ENCODE measurements around the genes SKOR2 and LIPG.

DNA sequence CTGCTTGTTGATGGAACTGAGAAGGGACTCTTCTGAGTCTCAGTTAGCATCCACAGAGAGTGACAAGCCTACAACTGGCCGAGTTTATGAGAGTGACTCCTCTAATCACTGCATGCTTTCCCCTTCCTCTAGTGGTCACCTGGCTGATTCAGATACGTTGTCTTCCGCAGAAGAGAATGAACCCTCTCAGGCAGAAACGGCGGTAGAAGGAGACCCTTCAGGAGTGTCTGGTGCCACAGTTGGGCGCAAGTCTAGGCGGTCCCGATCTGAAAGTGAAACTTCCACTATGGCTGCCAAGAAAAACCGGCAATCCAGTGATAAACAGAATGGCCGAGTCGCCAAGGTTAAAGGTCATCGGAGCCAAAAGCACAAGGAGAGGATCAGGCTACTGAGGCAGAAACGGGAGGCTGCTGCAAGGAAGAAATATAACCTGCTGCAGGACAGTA, 42.2 kb downstream of the C18orf25 start:
- CAGE, long polyA plus RNA, result no peak
- RRBS, result no CpG with 5 or more reads among the region's 13 CpGs

GRCh38 chr18:46805912-46806439, 49.1 kb upstream of the ST8SIA5 start:
- CAGE, long polyA plus RNA, result no peak
- RRBS, result no CpG with 5 or more reads among the region's 2 CpGs

DNA sequence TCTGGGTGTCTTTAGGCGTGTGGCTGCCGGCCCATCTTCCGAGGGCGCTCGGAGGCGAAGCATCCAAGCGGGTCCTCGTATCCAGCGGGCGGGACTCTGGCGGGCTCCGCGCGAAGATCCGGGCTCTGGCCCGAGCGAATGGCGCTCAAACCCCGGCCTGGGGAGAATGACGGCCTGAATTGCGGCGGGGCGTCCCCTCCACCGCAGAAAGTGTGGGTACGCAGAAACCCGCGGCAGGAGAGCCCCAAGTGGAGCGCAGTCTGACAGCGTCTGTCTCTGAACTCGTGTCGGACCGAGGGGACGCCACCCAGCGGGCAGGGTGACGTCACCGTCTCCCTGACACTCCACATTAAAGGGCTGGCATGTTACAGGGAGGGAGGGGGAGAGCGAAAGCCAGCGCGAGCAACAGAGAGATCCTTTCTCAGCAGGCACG, at the start of gene SKOR2:
TSS of gene SKOR2 (minus strand) at position 278 of the 433 bp plus-strand sequence.
- CAGE, long polyA plus RNA, result no peak
- RRBS, result 4% methylated on average over 12 of the region's 40 CpGs

- CAGE, long polyA plus RNA, result no peak
- RRBS, result 28% methylated on average over 8 of the region's 53 CpGs
These were observed 9.5 kb upstream of the SKOR2 start for GRCh38 chr18:47260895-47261444.

GRCh38 chr18:48049567-48050537, 119.4 kb upstream of the SMAD2 start:
- CAGE, long polyA plus RNA, result no peak
- RRBS, result no CpG with 5 or more reads among the region's 14 CpGs

DNA sequence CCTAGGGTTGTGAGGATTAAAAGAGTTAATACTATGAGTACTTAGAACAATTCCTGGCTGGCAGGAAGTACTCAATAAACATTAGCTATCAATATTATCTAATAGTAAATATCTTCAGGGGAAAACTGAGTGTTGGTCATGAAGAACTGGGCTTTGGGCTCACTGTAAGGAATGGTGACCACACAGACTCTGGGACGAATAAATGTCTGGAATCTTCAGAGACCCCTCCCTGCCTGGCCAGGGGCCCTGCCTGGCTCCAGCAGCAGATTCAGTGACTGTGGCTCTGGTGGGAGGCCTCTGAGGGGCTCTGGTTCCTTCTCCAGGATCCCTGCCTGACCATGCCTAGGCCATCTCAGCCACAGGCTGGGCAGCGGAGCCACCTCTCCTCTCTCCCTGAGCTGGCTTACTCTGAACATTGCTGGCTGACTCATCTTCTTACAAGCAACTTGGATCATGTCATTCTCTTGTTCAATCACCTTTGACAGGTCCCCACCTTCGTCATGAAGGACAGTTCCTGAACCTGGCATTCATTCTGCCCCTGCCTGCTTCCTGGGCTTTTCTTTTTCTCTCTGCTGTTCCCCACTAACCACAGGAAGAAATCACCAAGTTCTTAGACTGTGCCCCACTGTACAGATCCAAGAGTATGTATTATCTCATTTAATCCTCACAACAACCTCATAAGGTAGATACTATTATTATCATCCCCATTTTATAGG, 155.3 kb upstream of the SMAD2 start:
- CAGE, long polyA plus RNA, result no peak
- RRBS, result no CpG with 5 or more reads among the region's 3 CpGs

- CAGE, long polyA plus RNA, result no peak
- RRBS, result no CpG with 5 or more reads among the region's 11 CpGs
These were observed 221.2 kb upstream of the SMAD2 start for GRCh38 chr18:48151468-48152264.

- CAGE, long polyA plus RNA, result no peak
- RRBS, result no CpG with 5 or more reads among the region's 13 CpGs
These were observed 6.8 kb downstream of the CTIF start for GRCh38 chr18:48545500-48546077.

DNA sequence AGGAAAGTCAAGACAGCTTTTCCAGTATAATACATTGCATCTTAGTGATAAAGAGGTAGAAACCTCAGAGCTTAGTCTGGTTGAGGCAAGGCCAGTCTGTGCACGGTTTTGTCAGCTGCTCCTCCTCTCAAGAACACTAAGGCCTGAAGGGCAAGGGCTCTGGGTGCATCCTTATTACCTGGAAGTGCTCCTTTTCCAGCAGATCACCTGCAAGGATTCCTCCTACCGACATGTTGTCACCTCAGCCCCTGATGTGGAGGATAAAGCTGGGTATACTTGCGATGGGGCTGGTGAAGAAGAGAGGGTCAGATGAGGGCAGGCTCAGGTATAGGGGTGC, 149.2 kb downstream of the CTIF start:
- CAGE, long polyA plus RNA, result no peak
- RRBS, result no CpG with 5 or more reads among the region's 3 CpGs

DNA sequence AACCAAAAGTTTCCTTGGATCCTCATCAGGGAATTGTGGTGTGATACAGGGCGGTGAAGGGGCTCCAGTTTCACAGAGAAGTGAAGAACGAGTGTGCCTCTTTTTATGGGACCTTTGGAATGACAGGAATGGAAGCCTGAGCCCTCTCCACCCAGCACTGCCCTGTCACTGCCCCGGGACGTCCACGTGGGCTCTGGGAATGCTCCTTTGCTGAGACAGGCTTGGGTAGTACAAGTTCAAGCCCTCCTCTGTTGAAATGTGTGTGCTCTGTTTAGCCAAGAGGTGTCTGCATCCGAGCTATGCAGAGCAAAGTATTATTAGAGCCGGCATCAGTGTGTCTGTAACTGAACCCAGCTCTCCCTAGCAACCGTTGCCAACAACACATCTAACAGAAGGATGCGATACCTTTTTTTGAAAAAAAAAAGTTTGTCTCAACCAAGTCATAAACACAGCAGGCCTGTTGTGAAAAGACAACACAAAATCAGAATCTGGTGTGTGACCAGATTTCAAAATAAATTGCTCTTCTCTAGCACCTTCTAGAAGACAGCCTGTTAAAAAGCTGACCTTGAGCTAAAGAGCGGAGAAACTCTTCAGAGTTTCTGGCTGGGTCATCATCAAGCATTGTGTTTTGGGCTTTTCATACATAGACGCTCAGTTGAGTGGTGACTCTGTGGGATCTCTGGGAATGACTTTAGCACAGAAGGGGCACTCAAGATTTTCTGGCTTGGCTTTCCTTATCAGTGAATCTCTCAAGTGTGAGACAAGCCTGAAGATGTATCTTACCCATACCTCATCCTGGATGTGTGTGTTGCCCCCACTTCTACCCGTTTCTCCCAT, 183.3 kb downstream of the SMAD7 start:
- CAGE, long polyA plus RNA, result no peak
- RRBS, result no CpG with 5 or more reads among the region's 12 CpGs

- CAGE, long polyA plus RNA, result no peak
- RRBS, result no CpG with 5 or more reads among the region's 23 CpGs
These were observed 116.1 kb downstream of the SMAD7 start for GRCh38 chr18:48834371-48835327.

DNA sequence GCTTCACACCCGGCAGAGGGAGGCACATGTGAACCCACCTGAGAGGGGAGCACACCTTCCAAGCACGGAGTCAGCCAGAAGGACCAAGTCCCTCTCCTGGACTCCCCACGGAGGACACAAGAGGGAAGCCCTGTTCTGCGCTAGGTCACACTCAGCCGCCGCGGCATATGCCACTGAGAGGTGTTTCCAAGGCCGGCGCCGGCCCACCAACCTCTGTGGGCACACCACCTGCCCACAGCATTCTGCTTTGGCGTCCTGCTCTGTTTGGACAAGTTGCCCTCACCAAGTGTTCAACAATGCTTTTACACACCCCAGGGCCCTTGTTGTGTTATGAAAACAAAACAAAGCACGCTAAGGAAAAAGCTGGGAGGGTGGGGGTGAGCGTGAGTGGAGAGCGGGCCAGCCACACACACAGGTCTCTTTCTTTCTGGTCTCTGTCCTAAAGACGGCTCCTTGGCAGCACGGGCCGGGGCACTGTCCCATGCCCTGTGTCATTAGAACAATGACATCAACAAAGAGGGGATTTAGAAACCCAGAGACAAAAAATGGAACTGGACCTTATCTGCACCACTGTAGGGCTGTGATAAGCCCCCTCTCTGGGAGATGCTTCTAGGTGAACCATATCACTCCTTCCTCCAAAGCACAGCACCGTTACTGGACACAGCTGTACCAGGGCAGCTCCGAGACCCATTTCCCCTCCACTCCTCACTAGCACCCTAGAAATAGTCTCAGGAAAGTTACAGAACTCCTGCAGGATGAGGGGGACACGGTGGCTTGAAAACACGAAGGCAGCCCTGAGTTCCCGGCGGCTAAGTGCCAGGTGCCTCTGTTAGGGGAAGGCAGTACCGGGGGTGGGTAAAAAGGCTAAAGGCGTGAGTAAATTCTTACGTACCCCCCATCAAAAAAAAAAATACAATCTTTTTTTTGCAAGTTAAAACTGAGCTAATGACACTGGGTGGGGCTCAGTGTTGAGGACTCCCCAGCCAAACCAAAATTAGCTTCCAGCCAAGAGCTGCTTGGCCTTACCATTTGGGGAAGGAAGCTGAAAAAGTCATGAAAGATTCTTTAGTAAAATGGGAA, 16.9 kb downstream of the SMAD7 start:
- CAGE, long polyA plus RNA, result no peak
- RRBS, result no CpG with 5 or more reads among the region's 26 CpGs

- CAGE, long polyA plus RNA, result no peak
- RRBS, result no CpG with 5 or more reads among the region's 20 CpGs
These were observed 15.8 kb downstream of the SMAD7 start for GRCh38 chr18:48934634-48935622.

DNA sequence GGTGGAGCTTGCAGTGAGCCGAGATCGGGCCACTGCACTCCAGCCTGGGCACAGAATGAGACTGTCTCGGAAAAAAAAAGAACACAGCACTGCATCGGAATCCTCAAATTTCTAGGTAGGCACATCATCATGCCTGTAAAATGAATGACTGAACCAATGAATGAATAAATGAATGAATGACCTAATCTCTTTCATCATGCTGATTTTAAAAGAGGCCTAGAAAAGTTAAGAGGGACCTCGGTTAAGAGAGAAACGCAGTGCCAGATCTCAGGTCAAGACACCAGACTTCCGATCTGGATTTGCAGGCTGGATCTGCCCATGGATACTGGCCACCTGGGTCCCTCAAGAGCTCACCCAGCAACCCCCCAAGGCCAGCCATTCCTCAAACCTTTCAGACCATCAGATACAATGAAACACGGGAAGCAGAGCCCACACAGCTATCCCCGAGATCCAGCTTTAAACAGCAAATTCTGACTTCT, 5.3 kb downstream of the SMAD7 start:
- CAGE, long polyA plus RNA, result no peak
- RRBS, result no CpG with 5 or more reads among the region's 9 CpGs

DNA sequence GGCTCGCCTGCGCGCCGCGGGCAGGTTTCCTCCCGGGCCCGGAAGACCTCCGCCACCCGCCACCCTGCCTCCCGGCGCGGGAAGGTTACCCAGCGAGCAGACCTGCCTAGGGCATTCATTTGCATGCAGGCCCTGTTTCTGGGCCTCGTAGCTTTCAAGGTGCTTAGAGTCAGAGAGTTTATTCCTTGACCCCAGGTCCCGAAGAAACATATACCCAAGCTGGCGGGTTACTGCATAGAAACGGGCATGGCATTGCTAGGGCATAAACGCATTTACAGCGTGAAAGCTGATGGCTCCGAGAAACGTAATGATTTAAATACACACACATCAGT, 2.1 kb upstream of the SMAD7 start:
- CAGE, long polyA plus RNA, result no peak
- RRBS, result under 1% methylated on average over 6 of the region's 21 CpGs

- CAGE, long polyA plus RNA, result no peak
- RRBS, result no CpG with 5 or more reads among the region's 3 CpGs
These were observed 222.7 kb downstream of the DYM start for GRCh38 chr18:49237626-49238353.

- CAGE, long polyA plus RNA, result no peak
- RRBS, result no CpG with 5 or more reads among the region's 9 CpGs
These were observed 1.1 kb downstream of the RPL17 start for GRCh38 chr18:49491102-49491569.

DNA sequence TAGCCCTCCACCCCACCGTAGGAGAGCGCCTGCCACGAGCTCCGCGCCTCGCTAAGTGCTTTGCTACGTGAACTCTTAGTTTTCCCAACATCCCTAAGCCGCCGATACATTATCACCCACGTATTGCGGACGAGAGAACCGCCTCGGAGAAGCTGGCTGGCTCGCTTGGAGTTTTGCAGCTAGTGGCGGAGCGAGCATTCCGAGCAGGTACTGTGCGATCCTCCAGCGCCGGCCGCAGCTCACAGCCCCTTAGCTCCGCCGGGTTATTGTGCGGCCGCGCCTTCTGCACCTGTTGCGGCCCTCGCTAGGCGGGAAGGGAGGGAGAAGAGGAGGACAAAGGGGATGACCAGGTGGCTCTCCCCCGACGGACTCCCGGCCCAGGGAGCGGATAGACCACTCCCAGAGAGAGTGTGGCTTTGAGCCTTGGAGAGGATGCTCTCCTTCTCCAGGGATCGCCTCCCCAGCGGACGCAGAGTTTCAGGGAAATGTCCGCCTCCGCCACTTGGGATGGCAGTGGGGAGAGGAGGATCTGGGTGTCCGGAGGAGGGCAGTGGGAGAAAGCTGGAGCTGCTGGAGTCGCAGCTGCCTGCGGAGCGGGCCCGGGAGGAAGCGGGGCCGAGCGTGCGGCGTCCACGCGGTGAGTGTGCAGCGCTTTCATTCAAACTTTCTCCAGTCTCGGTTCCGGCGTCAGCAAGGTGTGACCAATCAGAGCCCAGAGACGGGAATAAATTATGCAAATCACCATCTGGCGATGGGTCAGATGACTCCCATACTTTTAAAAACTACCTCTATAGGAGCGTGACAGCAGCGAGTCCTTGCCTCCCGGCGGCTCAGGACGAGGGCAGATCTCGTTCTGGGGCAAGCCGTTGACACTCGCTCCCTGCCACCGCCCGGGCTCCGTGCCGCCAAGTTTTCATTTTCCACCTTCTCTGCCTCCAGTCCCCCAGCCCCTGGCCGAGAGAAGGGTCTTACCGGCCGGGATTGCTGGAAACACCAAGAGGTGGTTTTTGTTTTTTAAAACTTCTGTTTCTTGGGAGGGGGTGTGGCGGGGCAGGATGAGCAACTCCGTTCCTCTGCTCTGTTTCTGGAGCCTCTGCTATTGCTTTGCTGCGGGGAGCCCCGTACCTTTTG, at the start of gene LIPG:
TSS of gene LIPG (plus strand) at position 804 of the 1,131 bp plus-strand sequence.
- CAGE, long polyA plus RNA, result no peak
- RRBS, result 2% methylated on average over 33 of the region's 76 CpGs

GRCh38 chr18:49863994-49864502, 50.7 kb upstream of the ACAA2 start:
- CAGE, long polyA plus RNA, result no peak
- RRBS, result no CpG with 5 or more reads among the region's 25 CpGs

DNA sequence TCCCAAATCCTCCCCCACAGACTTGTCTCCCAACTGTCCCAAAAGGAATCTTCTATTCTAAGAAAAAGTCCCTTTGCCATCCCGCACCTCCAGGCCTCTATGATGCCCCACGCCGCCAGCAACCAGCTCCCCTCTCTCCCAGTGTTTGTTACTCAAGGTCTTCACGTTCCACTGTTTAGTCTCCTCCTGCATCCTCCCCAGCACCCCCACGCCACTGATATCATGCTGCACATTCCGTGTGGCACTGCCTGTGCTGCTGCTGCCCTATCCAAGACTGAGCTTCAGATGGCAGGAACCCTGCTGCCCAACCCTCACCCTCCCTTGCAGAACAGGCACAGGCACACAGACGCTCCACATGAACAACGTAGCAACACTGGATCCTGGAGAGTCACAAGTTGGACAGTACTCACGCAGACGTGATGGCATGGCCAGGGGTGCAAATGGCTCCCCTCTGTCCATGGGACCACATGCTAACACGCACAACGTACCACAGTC, 35.3 kb downstream of the MYO5B start:
- CAGE, long polyA plus RNA, result no peak
- RRBS, result no CpG with 5 or more reads among the region's 12 CpGs

Measured in AG04450 (cell line).